Ishikawa (cell line): ENCODE results near the genes RPA3 and ICA1.

GRCh38 chr7:6950246-6950593, 124.1 kb upstream of the CCZ1B start:
- RRBS: no CpG with 5 or more reads among the region's 14 CpGs

DNA sequence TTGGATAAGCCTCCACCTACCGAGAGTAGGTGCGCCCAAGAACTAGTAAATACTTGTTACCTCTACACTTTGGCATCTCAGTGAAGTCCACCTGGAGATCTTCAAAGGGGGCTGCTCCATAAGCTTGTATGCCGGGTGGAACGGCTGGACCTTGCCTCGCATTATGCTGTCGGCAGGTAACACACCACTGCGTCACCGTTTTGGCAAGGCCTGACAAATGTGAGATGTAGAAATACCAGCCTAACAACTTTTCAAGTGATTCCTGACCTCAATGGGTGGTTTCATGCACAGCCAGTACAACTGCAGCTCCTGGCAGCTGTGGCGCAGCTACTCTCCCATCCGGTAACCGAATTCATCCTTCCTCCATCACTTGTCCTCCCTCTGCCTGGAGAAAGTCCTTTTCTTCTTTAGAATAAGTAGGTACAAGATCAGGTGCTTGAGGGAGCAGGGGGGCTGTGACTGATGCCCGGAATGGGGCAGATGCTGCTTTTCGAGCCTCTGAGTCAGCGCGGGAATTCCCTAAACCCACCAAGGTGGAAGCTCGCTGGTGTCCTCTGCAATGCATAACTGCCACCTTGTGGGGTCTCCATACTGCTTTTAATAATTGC, 127.8 kb upstream of the CCZ1B start:
- RRBS: no CpG with 5 or more reads among the region's 16 CpGs

DNA sequence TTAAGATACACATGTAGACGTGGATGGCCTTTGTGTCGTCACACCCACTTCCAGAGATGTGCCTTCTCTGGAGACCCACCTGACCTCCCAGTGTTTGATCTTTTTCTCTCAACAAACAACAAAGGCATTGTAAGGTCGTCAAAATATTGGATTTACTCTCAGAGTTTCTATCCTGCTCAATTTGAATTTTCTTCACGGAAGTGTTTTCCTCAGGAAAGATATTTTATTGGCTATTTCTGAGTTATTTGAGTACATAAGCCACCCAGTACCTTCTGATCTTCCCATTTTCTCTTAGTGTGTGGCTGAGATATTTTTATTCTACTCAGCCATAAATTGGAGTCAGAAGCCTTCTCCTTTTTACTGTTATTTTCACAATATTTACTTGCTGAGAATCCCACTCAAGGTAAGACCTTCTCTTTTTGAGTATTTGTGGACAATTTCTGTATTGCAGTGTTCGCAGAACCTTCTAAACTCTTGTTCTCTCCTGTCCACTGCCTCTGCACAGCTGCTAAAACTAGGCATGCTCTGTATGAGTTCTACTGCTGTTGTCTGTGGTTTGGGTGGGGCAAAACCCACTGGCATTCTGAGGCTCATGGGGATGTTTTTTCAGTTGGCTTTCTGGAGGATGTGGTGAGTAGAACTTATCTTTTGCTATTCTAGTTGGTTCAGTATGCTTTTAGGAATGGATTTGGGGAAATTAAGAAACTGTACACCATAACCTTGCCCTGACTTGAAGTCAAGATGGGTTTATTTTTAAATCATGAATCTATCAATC, 25.4 kb upstream of the C1GALT1 start:
- RRBS: no CpG with 5 or more reads among the region's 5 CpGs

DNA sequence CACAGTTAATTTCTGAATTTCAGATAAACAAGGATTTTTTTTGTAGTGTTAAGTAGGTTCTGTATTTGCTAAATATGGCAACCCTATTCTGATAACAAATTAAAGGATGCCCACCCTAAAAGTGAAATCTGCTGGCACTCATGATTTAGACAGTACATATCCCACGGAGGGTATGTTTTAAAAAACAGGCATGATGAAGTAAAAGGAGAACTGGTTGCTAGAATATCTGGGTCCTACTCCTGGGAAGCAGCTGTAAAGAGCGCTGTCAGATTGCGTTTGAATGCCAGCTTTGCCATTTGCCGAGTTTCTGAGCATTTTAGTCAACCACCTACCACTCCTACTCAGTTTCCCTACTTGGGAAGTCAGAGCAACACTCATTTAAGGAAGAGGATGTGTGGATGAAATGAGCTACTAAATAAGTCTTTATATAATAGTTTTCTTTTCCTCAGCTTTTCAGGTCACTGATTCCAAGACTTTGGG, 1.2 kb upstream of the UMAD1 start:
- RRBS: no CpG with 5 or more reads among the region's 4 CpGs

GRCh38 chr7:7718329-7719056, at the start of gene RPA3:
RPA3 (minus strand) TSS chr7:7718607.
- RRBS: no CpG with 5 or more reads among the region's 2 CpGs

DNA sequence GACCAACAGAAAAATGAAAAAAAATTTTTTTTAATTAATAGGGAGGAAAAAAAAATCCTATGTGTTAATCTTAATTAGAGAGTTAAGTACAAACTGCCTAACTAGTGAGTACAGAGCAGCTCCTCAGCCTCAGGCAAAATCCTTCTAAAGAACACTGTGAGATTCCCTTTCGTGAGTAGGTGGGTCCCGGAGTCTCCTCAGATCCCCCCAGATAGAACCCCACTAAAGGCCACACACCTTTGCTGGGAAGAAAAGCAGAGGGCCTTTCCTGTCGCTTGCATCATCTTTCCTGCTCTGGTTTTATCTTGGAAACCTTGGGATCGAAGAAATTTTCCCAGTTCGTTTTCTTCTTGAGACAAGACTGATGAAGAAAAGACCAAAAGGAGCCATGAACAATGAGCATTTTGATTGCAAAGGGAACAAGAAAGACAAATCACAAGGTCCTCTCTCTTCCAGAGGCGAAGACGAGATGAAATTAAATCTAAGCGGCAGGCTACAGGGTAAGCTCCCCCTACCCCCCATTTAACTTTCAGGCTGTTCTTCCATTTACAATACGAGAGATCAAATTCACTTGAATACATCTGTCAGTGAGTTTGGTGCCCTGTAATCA, 40.8 kb downstream of the ICA1 start:
- RRBS: no CpG with 5 or more reads among the region's 9 CpGs

- RRBS: 2% methylated on average over 51 of the region's 90 CpGs
Observed at GRCh38 chr7:8261734-8262437, at the start of gene ICA1. ICA1 (minus strand) TSS chr7:8262167.

- RRBS: 16% methylated on average over 2 of the region's 13 CpGs
Observed at GRCh38 chr7:8441901-8442117, 8.4 kb downstream of the NXPH1 start.

DNA sequence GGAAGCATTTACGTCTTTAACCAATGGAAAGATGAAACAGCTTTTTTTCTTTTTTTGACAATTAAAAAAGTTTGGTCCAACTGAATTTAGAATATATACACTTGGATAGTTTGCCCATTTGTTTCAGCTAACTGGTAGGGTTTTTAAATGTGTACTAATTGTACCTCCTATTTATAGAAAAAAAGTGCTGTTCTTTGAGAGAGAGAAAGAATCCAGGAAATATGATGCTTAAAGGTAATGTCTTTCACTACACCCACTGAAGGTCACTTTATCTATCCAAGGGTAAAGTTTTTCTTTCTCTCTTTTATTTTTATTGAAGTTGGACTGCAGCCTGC, 202.3 kb downstream of the NXPH1 start:
- RRBS: no CpG with 5 or more reads among the region's 1 CpG

GRCh38 chr7:10239728-10240123, 700.2 kb downstream of the NDUFA4 start:
- RRBS: no CpG with 5 or more reads among the region's 1 CpG

DNA sequence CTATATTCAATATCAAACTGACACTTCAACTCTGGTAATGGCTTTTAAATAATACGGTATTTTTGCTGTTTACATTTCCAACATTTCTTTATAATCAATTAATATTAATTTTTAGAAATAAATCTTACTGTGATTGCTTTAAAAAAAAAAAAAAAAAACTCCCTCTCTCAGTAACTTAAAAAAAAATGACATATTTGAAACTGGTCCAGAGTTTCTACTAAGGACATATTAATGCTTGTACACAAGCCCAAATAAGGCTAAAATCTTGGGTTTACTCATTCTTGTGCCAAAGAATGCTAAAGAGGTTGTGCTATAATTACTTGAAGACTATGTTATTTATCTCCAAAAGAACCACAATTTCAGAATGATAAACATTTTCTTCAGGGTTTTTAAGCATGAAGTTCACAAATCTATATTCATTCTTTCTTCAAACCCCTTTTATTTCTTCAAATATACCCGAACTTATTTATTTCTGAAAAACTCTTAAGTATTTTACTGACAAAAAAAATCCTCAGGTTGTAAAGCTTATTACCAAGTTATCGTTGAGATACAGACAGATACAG, 5.6 kb downstream of the NDUFA4 start:
- RRBS: no CpG with 5 or more reads among the region's 3 CpGs

- RRBS: no CpG with 5 or more reads among the region's 4 CpGs
Observed at GRCh38 chr7:11195322-11195840, 221.7 kb downstream of the PHF14 start.

DNA sequence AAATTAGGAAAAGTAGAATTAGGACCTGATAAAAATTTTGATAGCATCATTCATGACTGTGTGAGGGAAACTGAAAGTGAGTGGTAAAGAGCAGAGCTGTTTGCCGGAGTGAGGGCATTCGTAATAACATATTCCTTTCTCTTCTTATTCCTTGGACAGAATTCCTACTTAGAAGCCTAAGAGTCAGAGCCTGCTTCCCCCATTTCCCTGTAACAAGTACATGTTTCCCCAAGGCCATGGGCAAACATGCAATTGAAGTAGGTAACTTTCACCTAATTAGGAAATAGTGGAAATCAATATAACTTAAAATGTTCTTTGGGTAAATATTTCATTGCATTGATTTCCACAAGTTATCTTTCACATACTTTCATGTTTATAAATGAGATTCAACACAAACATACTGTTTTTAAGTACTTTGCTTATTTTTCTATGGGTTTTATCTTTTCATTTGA, 309.9 kb downstream of the THSD7A start:
- RRBS: no CpG with 5 or more reads among the region's 2 CpGs

GRCh38 chr7:13988544-13989299, 744 bp downstream of the ETV1 start:
- RRBS: no CpG with 5 or more reads among the region's 7 CpGs

GRCh38 chr7:14084713-14085156, 95.3 kb upstream of the ETV1 start:
- RRBS: no CpG with 5 or more reads among the region's 2 CpGs

DNA sequence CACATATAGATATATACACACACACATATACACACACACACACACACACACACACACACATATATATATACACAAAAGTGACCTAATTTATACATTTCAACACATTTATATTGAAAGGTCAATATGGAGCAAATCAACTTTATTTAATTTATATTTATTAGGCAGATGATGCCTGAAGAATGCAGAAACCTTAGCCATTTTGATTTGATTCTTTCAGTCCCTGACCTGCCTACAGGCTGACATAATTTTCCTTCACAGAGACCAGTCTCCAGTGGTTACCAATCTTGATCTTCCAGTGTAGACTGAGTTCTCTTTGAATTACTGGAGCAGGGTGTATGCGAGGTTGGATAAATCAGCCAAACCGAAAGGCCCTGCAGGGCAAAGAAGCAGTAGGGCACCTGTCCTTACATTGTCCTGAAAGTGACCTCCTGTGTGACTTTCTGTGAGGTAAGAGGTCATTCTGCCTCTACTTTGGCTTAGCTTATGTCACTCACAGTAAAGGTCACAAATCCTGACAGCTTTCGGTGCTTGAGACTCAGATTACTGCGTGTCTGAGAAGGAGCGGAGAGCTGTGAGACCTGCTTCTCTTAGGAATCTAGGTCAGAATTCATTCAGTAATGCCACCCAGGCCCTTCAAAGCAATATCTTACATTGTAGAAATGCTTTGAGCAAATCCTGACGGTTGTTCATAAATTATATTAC, 252.6 kb upstream of the ETV1 start:
- RRBS: no CpG with 5 or more reads among the region's 6 CpGs

DNA sequence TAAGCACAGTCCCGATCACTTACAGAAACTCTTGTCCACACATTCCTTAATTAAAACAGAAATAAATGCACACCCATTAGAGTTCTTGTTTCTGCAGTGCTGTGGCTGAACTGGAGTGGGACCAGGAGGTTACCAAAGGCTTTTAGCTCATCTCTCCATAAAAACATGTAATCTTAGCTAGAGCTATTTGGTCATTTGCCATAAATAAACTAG, 97.8 kb downstream of the AGMO start:
- RRBS: no CpG with 5 or more reads among the region's 1 CpG

- RRBS: 35% methylated on average over 10 of the region's 61 CpGs
Observed at GRCh38 chr7:15685283-15686383, 850 bp downstream of the MEOX2 start.

DNA sequence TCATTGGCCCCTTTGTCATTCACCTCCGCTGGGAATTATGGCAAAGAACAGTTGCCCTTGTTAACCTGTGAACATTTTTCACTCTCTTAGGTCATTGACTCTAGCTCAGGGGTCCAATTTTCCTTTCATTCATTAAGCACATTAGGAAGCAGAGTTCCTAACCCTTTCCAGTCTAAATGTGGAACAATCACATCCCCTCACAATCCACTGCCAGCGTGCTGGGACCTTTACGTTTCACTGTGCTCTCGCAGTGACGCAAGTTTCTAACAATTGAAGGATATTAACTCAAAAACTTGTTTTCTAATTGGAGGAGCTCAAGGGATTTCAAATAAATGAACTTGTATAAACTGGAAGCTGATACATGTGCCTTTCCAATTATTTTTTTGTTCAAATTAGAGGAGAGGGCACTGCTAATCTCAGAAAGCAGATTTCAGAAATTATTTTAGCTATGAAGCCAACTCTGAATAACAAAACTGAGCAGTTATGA, 79.3 kb upstream of the MEOX2 start:
- RRBS: no CpG with 5 or more reads among the region's 5 CpGs

DNA sequence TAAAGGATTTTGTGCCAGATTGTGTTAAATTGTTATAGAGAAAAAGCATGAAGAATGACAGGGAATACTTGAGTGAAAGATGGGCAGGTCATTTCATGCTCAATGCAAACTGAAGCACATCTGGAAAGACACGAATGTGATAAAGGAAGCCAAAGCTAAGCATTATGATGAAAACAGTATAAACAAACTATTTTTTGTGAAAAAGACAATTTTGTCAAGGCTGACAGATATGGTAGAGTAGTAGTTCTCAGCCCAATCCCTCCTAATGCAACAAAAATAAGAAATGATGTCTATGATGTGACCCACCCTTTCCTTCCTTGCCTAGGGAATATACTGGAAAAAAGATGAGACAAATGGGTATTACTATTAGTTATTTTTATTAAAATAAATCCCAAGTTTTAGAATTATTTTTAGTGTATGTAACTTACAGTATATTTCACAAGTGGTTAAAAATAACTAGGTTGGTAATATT, 218.7 kb downstream of the CRPPA start:
- RRBS: no CpG with 5 or more reads among the region's 1 CpG